Skeletal muscle satellite cell (primary cell): Measurements from ENCODE around the genes BRPF1 and TTLL3.

DNA sequence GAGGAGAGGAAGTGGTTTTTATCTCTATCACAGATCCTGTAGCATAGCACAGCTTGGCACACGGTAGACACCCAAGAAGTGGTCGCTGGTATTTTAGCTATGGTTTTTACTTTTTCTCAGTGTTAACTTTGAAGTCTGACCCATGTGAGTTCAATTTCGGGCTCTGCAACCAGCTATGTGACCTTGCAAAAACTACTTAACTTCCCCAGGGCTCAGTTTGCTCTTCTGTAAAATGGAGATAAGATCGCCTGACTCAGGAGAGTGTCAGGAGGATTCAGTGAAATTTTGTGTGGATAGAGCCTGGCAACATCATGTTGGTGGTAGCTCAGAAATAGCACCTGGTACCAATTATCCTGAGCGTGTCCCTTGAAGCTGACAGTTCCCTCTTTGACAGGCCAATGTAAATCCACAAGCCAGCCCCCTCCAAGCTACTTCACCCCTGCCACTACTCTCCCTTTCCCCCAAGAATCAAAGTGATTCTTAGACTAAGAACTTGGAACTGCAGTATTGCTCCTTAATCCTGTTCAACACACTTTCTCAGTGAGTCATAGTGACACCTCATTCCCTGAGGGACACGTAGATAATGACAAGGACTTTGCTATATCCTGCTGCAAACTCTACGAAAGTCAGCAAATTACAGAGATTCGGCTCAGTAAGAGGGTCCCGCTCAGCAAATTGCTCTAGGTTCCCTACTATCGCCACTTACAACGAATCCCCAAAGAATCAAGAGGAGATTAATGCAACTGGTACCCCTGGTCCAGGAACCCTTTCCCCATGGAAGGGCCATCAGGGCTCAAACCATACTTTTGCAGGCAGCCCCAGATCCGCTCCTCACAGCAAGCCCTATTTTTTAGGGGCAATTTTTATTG, 8.5 kb upstream of the LMCD1 start:
- CAGE, long polyA plus RNA, result no peak

- CAGE, long polyA plus RNA, result no peak
Measured at GRCh38 chr3:8768651-8769296, 639 bp downstream of the OXTR start.

GRCh38 chr3:9027973-9028555, 64.8 kb upstream of the RAD18 start:
- CAGE, long polyA plus RNA, result no peak

GRCh38 chr3:9067992-9068755, 104.9 kb upstream of the RAD18 start:
- CAGE, long polyA plus RNA, result no peak

- CAGE, long polyA plus RNA, result no peak
Measured at GRCh38 chr3:9230480-9231165, 18.8 kb downstream of the SRGAP3 start.

GRCh38 chr3:9384976-9385846, 12.2 kb upstream of the SETD5 start:
- CAGE, long polyA plus RNA, result no peak

- CAGE, long polyA plus RNA, result no peak
Measured at GRCh38 chr3:9395231-9395931, 2.0 kb upstream of the SETD5 start.

DNA sequence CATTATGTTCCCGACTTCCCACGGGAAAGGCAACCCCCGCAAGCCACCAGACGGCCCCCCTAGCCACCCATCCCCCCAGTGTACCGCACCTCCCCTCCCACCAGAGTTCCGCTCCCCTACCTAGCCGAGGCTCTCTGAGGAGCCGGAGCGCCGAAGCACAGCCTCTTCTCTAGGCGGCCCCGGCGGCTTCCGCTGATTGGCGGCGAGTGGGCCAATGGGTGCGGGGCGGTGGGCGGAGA, 192 bp upstream of the SETD5 start:
- CAGE, long polyA plus RNA, result no peak

DNA sequence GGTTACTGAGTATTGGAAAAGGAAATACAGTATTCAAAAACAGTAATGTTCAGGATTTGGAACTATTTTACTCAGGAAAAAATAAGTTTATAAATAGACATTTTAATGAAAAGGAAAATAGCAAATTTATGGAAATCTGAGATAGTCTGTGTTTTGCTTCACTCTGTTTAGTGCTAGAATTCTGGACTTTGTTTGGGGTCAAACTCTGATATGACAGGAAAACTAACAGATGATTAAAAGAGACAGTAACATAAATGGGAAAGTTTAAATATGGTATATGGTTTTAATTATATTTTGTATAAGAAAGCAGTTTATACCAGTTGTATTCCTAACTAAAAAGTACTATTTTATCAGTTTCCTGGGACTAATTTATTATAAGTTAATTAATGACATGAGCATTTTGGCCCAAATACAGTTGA, 17.4 kb downstream of the SETD5 start:
- CAGE, long polyA plus RNA, result no peak

DNA sequence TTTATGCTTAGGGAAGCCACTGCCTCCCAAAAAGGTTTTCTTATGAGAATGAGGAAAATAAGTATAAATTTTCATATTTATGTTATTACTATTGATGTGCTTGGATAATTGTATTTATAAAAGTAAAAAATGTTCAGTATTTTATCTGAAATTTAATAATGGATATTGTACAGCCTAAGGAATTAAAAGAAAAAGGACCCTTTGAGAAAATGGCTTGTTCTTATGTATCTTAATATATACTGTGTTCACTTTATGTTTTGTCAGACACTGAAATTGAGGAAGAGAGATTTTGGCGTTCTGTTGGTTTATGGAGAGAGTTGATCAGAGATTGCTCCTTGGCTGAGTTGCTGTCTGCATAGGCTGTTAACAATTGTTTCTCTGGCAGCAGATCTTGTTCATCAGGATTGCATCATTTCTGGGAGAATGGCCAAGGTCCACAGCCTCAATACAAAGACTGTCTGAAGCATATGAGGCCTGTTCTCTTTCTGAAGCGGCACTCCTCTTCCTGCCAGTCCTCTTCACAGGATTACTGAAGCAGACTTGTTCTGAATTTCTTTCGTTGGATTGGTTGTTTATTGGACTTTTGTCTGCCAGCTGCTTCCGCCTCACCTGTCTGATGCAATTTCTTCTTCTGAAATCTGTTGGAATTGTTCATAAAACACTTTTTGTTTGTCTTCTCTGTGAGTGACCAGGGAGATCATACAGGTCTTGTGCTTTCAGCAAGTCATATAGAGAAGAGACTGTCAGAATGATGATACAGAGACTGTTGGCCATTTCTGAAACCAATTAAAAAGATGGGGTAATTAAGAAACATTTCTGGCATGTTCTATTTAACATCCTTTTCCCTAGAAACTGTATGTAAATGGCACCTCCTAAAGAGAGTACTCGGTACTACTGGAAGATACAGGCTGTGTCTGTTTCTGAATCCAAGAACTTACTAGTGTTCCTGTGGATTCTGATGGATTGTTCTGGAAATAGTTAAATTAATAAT, 25.3 kb downstream of the SETD5 start:
- CAGE, long polyA plus RNA, result no peak

- CAGE, long polyA plus RNA, result no peak
Measured at GRCh38 chr3:9458086-9459461, 61.2 kb downstream of the SETD5 start.

- CAGE, long polyA plus RNA, result no peak
Measured at GRCh38 chr3:9730816-9731951, at the start of gene BRPF1. Gene BRPF1 (plus strand): TSS chr3:9731735.

DNA sequence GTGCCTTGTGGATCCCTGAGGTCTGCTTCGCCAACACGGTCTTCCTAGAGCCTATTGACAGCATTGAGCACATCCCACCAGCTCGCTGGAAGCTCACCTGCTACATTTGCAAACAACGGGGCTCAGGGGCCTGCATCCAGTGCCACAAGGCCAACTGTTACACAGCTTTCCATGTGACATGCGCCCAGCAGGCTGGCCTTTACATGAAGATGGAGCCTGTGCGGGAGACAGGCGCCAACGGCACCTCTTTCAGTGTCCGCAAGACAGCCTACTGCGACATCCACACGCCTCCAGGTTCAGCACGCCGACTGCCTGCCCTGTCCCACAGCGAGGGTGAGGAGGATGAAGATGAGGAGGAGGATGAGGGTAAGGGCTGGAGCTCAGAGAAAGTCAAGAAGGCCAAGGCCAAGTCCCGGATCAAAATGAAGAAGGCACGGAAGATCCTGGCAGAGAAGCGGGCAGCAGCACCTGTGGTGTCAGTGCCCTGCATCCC, 8.0 kb downstream of the BRPF1 start:
- CAGE, long polyA plus RNA, result no peak

GRCh38 chr3:9760730-9761873, 8.6 kb downstream of the CAMK1 start:
- CAGE, long polyA plus RNA, result no peak

DNA sequence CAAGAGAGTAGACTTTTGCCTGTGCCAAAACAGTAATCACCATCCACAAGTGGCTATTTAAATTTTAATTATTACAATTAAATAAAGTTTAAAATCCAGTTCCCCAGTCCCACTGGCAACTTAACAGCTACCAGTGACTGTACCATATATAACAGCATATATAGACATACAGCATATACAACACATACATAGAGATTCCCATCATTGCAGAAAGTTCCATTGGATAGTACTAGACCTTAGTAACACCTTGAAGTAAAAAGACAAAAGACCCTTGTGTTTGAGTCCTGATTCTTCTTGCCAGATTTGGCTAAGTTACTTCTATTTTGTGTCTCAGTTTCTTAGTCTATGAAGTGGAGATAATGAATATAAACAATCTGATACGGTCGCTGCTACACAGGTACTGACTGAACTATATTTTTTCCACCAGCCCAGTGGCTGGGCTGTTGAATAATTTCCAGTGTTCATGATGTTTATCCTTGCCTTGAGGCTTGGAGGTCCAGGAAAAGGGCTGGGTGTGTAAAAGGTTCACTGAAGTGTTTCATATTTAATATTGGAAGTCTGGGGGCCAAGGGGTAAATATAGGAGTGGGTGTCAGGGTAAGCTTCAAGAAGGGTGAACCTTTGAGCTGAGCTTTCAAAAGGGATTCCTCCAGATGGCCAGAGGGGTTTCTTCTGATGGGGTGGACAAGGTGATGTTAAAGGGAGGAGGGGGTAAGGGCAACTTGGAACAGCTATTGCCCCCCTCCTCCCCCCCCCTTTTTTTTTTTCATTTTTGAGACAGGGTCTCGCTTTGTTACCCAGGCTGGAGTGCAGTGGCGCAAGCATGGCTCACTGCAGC, 2.4 kb upstream of the TTLL3 start:
- CAGE, long polyA plus RNA, result no peak

DNA sequence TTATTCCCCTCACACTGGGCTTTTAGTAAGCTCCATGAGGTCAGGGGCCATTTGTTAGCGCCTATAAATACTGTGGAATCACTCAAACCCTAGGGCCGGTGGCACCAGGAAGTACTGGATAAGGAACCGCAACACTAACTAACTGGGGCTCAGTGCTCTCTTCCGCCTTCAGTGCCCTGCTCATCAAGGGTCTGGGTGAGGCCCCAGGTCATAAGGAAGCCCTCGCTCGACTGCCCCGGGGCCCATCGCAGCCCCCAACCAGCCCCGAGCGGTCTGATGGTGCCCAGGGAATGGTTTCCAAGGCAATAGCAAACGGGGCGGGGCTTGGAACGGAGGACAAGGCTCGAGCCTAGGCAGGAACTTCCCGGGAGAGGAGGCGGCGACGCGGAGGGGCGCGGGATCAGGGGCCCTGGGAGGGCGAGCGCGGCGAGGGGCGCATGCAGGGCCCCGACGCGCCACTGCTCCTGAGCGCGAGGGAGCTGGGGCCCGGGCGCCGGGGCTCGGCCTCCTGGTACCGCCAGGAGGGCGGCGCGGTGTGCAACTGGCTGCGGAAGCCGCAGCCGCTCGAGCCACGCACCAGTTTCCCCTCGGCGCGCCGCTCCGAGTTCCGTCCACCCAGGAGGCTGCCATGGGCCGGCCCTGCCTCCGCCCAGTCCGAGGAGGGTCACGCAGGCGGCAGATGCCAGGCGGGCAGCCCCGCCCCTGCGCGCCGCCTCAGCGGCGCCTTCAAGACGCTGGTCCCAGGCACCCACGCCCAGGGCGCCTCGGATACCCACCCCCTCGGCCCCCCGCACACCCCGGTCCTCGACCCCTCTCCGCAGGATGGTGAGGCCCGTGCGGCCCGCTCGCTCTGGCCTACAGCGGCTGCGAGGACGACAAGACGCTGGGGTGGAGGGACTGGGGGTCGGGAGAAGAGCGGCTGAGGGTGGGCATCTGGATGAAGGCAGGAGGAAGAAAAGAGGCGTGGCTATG, at the start of gene TTLL3:
Gene TTLL3, plus strand, starts transcription at position 693 of the 972 bp plus-strand sequence.
- CAGE, long polyA plus RNA, result no peak

DNA sequence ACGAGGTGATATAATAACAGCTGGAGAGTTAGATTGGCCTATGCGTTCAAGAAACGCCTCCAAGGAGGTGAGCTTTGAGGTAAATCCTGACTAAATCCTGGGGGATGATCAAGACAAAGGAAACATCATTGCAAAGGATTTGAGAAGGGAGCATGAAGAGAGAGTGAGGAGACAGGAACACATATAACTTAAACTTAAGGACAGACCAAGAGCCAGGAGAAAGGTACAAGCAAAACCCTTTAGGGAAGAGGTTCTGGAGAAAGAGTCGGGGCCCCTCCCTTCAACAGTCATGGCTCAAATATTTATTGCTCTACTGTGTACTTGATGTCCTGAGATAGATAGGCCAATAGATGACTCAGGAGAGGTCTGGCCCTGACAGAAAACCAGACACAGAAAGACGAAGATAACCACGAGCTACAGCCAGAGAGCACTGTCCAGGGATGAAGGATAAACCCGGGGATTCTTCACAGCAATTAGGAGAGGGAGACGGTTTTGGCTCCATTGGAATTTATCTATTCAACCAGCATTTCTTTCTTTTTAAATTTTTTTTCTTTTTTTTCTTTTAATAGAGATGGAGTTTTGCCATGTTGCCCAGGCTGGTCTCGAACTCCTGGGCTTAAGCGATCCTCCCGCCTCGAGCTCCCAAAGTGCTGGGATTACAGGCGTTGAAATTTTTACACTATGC, 4.4 kb upstream of the CIDEC start:
- CAGE, long polyA plus RNA, result no peak

DNA sequence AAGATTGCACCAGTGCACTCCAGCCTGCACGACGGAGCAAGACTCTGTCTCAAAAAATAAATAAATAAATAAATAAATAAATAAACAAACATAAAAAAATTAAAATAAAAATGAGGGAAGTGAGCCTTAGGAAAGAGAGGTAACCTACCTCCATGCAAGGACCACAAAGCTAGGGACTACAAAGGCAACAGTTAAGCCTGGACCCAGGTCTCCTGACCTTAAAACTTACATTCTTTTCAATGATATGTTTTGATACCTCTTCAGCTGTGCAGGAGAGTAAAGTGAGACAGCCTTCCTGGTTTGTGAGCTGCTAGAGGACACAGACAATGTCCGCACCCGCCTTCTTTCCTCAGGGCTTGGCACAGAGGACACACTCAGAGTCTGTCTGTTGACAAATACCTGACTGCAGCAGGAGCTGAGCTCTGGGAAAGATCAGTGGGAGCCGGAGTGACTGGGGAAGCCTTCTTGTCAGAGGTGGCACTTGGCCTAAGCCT, 3.5 kb upstream of the IL17RC start:
- CAGE, long polyA plus RNA, result no peak

DNA sequence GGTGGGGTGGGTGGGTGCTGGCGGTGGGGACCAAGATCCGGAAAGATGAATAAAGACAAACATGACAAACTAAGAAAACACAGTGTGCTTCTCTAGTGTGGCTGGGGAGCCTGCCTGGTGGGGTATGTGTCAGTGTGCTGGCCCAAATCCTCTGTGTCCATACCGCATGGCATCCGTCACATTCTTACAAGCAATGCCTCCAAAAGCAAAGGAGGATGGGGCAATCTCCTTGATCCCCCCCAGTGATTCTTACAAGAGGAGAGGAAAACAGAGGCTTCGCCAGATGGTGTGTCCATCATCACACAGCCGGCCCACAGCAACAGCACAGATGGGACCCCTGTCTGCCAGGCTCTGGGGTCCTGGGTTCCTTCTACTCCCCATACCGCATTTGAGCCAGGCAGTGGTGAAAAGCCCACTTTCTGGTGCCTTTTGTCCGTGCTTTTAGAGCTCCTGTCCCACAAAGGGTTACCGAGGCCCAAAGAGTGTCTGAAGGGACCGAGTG, 522 bp upstream of the IL17RC start:
- CAGE, long polyA plus RNA, result no peak

DNA sequence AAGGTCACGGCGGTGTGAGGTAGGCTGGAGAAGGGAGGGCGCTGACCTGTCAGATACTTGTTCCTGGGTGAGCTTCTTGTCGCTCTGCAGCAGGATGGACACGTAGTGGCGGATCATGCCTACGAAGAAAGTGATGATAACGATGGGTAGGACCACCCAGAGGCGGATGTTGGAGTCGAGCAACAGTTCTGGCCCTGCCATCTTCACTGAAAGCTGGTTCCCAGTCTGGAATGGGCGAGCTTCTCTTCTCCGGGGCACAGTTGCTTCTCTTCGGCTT, 242 bp downstream of the EMC3 start:
- CAGE, long polyA plus RNA, result no peak